Parotid gland (tissue), 1 donor: ENCODE data around the genes BTNL2, HLA-DQA2 and HSD17B8.

DNA sequence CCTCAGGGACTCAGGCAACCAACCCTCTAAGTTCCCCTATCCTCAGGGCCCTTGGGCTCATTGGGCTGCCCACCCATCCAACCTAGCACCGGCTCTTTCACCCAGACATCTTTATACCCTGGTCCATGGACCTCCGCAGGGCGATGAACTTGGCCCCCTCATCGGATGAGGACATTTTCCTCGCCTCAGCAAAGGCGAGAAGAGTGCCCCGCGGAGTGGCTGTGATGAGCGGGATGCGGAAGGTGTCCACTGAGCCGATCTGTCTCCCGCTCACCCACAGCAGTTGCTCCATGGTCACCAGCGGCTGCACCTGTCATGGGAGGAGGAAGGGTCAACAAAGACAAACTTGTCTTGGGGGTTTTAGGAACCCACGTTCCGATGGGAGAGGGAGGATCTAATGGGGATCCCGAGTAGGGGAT is 730 bp downstream of the NEU1 start:
- PRO-cap = no peak

DNA sequence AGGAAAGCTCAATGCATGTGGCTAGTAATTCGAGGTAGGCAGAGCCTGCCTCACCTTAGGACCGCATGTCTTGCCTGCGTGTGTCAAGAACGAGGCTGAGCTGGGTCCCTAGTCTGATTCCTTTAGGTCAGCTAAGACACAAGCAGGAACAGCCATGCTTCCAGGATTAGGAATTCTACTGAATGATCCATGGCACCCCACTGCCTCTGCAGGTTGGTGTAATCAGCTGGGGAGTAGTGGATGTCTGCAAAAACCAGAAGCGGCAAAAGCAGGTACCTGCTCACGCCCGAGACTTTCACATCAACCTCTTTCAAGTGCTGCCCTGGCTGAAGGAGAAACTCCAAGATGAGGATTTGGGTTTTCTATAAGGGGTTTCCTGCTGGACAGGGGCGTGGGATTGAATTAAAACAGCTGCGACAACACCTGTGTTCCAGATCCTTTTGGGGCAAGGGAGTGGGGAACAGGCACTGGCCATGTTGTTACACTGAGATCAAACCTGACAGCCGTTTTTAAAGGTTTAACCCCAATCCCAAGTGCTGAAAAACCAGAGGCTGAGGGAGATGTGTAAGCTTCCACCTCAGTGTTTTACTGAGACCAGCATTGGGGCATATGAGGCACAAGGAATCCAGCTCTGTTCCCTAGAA is 5.9 kb downstream of the CFB start:
- PRO-cap = no peak

DNA sequence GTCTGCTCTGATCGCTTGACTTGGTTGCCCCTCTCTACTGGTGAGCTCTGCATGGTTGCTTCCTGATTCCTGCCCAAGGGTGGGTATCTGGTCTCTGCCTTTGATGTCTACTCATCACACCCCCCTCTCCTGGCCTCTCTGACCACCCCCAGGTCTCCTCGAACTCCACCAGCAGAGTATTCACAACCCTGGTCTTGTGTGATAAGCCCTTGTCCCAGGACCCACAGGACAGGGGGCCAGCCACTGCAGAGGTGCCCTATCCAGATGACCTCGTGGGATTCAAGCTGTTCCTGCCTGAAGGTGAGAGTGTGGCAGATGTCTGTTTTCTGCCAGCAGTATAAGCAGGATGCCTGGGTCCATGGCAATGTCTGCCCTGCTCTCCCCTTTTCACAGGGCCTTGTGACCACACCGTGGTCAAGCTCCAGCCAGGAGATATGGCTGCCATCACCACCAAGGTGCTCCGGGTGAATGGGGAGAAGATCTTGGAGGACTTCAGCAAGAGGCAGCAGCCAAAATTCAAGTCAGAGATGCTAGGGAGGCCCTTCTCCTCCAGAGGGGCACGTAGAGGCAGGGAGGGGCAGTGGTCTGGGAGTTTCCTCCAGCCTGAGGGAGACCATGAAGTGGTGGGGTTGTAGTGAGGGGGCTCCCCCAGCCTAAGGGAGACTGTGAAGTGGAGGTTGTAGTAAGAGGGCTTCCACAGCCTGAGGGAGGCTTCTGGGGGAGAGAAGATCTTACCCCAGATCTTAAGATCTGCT is 4.2 kb downstream of the DXO start:
- PRO-cap = no peak

- PRO-cap = no peak
These were observed 28.0 kb downstream of the TNXB start for GRCh38 chr6:32081009-32081764.

DNA sequence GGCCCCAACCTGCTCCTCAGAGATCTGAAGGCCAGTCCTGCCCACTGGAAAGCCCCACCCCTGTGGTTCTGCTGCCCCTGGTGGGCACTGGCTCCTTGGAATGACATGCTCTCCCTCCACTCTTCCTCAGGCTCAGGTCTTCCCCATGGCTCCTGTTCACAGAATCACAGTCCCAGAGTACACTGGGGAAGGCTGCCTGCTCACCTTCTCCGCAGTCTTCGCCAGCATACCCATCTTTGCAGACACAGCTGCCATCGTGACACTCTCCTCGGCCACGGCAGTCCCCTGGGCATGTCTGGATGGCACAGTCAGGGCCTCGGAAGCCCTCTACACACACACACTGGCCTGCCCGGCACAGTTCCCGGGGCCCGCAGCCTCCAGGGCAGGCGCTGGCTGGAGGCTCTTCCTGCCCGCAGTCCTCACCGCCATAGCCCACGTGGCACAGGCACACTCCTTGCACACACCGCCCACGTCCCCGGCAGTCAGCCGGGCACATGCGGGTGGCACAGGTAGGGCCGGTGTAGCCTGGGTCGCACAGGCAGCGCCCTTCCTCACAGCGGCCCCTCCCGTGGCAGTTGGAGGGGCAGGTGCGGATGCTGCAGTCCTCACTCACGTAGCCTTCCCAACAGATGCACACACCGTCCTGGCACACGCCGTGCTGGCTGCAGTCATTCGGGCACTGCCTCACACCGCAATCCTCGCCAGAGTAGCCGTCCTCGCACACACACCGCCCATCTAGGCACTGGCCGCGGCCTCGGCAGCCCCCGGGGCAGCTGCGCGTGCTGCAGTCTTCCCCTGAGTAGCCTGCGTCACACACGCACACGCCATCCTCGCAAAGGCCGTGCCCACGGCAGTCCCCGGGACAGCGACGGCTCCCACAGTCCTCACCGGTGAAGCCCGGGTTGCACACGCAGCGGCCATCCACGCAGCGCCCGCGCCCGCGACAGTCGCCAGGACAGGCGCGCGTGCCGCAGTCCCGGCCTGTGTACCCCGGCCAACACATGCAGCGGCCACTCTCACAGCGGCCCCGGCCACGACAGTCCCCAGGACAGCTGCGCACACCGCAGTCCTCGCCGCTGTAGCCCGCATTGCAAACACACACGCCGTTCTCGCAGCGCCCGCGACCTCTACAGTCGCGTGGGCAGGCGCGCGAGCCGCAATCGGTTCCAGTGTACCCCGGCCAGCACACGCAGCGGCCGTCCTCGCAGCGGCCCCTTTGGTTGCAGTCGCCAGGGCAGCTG is 13.3 kb downstream of the TNXB start:
- PRO-cap = no peak

DNA sequence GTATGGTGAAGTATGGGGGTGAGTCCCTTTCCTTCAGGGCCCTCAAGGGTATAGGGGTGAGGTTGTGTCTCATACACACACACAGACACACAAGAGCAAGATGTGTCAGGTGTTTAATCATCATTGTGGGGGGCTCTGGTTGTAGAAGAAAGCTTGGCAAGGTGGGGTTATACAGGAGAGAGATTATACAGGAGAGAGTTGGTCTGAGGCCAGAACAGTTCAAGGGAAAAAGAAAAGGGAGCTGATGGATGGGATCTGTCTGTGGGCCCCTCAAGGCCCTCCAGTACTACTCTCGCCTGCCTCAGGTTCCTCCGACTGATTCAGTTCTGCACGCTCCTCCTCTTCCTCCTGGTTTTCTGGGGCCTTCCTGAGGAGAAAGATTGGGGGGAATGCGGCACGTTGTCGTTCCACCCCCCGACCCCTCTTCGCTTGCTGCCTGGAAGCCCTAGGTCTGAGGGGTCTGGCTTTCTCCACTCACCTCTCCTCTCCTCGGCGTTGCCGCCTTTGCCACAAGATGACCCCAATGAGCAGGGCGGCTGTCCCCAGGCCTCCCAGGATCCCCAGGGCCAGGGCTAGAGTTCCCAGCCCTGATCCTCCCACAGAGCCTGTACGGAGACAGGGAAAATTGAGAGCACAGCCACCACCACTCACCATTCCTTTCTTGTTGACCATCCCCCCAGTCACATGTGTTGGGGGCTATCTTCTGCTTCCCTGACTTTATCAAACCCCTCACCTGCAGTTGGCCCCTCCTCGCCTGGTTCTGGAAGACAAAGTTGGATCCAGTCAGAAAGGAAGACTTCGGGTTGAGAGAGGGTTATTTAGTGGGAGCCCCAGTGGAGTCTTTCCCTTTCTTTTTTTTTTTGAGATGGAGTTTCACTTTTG is 2.9 kb downstream of the RNF5 start:
- PRO-cap = no peak

DNA sequence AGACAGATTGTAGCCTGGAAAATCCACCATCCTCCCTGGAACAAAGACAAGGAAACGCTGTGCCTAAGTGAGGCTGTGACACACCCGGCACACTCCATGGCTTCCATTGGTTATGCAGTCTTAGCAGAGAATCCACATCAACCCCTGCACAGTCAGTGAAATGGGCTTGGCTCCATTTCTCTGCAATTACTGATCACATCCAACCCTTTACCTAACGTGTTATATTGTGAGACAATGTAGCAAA is at the start of gene BTNL2:
TSS of gene BTNL2 (minus strand) at position 88 of the 244 bp plus-strand sequence.
- PRO-cap = no peak

GRCh38 chr6:32578700-32579549 is 10.7 kb downstream of the HLA-DRB1 start:
- PRO-cap = no peak

- PRO-cap = no peak
These were observed 5.1 kb downstream of the HLA-DRB1 start for GRCh38 chr6:32584610-32584957.

- PRO-cap = no peak
These were observed 1.8 kb downstream of the HLA-DRB1 start for GRCh38 chr6:32587864-32588137.

- PRO-cap = bidirectional peak, plus-strand start at chr6:32604743, minus-strand start at chr6:32604610; unidirectional peak, plus-strand start at chr6:32604743; unidirectional peak, plus-strand start at chr6:32604843
These were observed 15.0 kb upstream of the HLA-DRB1 start for GRCh38 chr6:32604290-32605355.

DNA sequence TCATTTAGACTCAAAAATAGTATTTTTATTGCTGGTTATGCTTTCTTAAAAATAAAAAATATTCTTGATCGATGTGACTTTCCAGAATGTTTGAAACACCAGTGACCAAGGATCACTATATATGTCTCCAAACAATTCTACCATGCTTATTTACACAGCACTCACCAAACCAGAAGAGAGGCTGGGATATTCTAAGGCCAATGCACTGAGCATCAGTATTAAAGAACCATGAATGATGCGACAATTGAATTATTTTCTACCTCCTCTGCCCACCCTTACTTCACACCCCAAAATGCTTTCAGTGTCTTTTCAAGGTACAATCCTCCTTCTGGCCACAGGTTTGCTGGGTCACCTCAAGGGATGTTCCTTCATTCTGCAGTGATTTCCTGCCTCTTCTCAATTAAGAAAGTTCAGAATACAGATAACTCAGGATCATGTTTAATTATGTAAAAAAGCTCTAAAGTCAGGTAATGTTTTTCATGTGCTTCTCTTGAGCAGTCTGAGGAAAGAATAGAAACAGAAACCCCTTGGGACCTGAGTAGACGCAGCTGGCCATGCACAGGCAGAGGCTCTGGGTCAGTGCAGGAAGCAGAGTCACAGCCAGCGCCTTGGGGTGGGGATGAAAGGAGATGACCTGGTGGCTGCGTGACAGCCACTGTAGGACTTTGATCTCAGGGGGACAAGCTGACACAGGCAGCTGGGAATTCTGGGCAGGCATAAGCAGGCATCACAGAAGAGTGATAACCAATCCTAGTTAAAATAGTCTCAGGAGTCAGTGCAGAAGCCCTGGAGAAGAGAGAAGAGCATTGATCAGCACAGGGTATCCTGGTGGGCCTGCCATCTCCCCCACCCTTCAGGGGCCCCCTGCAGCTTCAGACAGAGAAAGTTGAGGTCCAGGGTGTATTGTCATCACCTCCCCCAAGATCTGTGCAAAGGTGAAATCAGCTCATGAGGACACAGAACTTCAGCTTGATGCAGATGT is 6.7 kb downstream of the HLA-DQB1 start:
- PRO-cap = unidirectional peak, plus-strand start at position 658 of the sequence

GRCh38 chr6:32665719-32666115 is 740 bp downstream of the HLA-DQB1 start:
- PRO-cap = no peak

DNA sequence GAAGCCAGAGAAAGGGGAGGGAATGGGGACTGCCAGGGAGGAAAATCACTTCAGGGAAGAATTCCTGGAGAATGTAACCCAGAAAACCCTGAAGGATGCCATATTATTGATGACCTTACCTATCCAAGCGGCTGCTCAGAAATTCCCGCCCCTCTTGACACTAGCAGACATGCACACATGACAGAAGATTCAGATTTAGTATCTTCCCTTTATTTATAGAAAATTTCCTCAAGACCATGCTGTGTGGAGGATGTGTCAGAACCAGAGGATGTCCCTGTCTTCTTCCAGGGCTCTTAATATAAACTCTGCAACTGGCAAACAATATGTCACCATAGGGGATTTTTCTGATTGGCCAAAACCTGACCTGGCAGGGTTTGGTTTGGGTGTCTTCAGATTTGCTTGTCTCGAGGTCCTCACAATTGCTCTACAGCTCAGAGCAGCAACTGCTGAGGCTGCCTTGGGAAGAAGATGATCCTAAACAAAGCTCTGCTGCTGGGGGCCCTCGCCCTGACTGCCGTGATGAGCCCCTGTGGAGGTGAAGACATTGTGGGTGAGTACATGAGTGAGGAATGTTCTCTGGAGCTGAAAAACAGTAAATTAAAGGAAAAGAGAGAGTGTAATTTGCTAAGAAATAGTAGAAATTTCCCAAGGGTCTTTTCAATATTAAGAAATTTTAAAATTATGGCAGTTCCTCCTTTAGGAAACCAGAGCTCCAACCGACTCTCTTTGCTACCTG is at the start of gene HLA-DQA2:
TSS of gene HLA-DQA2 (plus strand) at position 416 of the 736 bp plus-strand sequence.
- PRO-cap = no peak

DNA sequence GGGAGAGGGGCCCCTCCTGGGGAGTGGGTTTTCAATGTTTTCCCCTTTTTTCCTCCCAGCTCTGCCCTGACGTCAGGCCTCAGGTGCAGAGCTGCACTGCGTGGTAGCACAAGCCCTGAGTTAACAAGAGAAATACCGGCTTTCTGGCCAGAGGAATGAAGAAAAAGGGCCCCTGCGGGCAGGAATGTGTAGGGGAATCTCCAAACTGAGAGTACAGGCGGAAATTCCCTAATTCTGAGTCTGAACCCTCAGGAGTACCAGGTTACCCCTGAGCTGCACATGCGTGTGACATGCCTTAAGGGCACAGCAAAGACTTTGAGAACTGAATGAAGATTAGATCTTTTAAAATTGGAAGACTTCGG is 7.1 kb downstream of the PSMB9 start:
- PRO-cap = no peak

DNA sequence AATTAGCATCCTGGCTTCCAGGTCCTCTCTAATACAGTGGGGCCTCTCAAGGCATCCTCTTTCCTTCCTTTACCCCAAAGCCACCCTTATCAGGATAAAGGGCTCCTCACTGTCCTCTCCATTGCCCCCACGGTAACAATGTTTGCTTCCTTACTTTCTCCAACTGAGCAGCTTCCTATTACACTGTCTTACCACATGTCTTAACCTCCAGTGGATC is 5.0 kb downstream of the HLA-DMB start:
- PRO-cap = no peak

- PRO-cap = no peak
These were observed 3.1 kb upstream of the HLA-DMB start for GRCh38 chr6:32943923-32944290.

DNA sequence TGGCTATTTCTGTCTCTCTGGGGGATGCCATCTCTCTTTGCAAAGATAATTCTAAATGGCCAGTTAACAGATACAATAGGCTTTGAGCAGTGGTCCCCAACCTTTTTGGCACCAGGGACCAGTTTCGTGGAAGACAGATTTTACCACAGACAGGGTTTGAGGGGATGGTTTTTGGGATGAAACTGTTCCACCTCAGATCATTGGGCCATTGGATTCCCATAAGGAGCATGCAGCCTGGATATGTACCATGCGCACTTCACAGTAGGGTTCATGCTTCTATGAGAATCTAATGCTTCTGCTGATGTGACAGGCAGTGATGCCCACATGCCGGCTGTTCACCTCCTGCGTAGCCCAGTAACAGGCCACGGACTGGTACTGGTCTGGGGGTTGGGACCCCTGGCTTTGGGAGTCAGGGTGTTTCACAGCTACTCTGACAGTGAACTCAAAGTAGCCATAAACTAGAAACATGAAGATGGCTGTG is 10.1 kb downstream of the BRD2 start:
- PRO-cap = no peak

DNA sequence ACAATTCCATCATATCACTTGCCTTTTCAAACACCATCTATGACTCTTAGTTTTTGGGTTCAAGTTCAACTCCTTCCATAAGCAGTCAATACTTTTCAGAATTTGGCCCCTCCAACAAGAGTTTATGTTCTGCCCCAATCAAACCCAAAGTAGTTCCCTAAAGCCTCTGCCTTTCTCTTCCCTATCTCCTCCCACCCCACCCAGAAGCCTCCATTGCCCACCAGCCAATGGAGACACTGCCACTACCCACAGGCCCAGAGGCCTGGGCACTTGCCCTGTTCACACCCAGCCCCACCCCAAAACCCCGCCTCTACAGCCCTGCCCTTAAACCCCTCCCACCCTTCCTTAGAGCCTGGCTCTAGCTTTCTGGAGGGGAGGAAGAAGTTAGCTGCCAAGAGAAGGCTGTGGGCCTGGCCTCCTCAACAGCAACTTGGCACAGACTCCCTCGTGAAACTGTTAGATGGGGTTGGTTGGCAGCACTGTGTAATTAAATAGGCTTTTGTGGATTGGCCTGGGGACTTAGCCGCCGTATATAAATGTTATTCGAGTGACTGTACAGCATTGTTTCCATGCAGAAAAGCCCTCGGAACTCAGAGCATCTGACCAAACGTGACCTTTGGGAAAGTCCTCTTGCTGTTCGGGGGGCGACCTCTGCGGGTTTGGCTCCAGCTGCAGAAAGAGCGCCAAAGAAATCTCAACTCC is 31.5 kb downstream of the COL11A2 start:
- PRO-cap = no peak

DNA sequence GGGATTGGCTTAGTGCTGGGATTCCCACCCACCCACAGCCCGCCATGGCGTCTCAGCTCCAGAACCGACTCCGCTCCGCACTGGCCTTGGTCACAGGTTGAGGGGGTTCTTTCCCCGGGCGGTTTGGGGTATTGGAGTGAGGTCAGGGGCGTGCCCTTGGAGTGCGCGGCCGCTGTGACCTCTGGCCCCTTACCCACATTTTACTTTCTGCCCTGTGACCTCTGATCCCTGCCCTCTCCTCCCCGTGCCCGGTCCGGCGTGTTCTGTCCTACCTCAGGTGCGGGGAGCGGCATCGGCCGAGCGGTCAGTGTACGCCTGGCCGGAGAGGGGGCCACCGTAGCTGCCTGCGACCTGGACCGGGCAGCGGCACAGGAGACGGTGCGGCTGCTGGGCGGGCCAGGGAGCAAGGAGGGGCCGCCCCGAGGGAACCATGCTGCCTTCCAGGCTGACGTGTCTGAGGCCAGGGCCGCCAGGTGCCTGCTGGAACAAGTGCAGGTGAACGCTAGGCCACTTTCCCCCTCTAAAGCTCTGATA is at the start of gene HSD17B8:
TSS of gene HSD17B8 (plus strand) at position 31 of the 534 bp plus-strand sequence.
- PRO-cap = unidirectional peak, plus-strand start at position 50 of the sequence